A375 (cell line): ENCODE results near the gene TACC3.

- RAMPAGE, long total RNA, result no peak
These were observed 750 bp downstream of the FGFRL1 start for GRCh38 chr4:1011920-1012832.

- RAMPAGE, long total RNA, result no peak
These were observed 3.1 kb downstream of the FGFRL1 start for GRCh38 chr4:1014316-1015145.

DNA sequence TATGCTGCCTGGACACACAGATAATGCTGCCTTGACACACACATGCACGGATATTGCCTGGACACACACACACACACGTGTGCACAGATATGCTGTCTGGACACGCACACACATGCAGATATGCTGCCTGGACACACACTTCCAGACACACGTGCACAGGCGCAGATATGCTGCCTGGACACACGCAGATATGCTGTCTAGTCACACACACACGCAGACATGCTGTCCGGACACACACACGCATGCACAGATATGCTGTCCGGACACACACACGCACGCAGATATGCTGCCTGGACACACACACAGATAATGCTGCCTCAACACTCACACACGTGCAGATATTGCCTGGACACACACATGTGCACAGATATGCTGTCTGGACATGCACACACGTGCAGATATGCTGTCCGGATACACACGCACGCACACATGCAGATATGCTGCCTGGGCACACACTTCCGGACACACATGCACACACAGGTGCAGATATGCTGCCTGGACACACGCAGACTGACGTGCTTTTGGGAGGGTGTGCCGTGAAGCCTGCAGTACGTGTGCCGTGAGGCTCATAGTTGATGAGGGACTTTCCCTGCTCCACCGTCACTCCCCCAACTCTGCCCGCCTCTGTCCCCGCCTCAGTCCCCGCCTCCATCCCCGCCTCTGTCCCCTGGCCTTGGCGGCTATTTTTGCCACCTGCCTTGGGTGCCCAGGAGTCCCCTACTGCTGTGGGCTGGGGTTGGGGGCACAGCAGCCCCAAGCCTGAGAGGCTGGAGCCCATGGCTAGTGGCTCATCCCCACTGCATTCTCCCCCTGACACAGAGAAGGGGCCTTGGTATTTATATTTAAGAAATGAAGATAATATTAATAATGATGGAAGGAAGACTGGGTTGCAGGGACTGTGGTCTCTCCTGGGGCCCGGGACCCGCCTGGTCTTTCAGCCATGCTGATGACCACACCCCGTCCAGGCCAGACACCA is 14.7 kb downstream of the FGFRL1 start:
- RAMPAGE, long total RNA, result no peak

- RAMPAGE, long total RNA, result no peak
These were observed 30.9 kb downstream of the RNF212 start for GRCh38 chr4:1082154-1083156.

- RAMPAGE, long total RNA, result no peak
These were observed 7.6 kb downstream of the RNF212 start for GRCh38 chr4:1105789-1106065.

DNA sequence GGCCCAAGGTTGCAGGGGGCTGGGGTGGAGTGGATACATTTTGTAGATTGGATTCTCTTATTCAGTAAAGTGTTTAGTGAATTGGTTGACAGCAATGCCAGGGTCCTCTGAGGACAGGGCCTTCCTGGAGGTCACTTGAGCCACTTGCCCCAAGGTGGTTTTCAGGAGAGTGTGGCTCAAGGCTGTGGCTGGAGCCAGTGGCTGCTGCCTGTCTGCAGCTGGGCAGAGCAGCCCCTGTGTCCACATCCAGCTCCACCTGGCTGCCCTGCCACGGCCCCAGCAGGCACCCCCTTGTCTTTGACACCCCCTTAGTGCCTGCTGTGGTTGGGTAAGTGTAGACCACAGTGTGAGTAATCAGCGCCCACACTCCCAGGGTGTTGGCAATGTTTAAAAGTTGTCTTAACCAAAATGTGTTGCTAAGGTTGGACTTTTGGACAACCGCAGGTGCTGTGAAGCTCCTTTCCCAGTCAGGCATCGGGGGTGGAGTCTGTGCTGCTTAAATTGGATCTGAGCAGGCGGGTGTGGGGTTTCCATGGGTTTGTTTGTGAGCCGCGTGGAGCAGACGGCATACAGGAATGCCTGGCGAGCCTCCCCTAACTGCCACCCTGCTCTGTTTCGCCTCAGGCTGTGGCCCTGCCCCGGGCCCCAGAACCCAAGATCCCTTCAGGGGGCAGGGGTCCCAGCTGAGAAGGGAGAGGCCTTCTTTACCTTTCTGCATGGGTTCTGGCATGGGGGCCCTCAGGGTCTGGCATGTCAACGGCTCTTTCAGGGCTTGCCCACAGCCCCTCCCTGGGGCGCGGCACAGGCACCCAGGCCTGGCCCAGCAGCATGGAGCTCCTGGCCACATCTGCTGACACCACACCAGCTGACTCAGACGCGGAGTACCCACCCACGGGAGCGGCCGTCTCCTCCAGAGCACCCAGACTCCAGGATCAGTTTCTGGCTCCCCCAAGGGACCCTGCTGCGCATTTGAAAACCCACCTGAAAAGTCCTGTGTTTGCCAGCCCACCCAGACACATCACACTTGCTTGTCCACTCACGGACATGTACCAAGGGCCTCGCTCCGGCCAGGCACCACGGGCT is 4.9 kb upstream of the SPON2 start:
- RAMPAGE, long total RNA, result no peak

DNA sequence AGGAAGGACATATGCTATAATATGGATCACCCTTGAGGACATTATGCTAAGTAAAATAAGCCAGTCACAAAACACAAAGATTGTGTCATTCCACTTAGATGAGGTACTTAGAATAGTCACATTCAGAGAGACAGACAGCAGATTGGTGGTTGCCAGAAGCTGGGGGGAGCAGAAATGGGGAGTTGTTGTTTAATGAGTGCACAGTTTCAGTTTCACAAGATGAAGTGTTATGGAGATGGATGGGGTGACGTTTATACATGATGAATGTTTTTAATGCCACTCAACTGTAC is 14.8 kb upstream of the SPON2 start:
- RAMPAGE, long total RNA, result no peak

DNA sequence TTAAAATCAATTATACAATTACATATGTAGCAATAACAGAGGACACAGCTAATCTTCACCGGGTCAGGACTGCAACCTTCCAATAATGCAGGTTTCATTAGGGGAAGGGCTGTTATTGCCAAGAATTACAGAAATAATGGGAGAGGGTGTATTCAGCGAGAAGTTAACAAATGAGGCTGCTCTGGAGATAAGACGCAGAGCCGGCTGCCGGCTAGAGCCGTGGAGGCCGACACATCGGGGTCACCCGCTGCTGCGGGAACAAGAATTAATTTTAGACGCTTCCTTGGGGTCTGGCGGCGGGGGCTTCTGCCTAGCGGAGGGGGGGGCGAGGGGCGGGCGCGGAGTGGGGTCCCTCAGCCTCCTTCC is 113.5 kb upstream of the NKX1-1 start:
- RAMPAGE, long total RNA, result no peak

GRCh38 chr4:1685773-1686313 is 1.7 kb upstream of the FAM53A start:
- RAMPAGE, long total RNA, result no peak

DNA sequence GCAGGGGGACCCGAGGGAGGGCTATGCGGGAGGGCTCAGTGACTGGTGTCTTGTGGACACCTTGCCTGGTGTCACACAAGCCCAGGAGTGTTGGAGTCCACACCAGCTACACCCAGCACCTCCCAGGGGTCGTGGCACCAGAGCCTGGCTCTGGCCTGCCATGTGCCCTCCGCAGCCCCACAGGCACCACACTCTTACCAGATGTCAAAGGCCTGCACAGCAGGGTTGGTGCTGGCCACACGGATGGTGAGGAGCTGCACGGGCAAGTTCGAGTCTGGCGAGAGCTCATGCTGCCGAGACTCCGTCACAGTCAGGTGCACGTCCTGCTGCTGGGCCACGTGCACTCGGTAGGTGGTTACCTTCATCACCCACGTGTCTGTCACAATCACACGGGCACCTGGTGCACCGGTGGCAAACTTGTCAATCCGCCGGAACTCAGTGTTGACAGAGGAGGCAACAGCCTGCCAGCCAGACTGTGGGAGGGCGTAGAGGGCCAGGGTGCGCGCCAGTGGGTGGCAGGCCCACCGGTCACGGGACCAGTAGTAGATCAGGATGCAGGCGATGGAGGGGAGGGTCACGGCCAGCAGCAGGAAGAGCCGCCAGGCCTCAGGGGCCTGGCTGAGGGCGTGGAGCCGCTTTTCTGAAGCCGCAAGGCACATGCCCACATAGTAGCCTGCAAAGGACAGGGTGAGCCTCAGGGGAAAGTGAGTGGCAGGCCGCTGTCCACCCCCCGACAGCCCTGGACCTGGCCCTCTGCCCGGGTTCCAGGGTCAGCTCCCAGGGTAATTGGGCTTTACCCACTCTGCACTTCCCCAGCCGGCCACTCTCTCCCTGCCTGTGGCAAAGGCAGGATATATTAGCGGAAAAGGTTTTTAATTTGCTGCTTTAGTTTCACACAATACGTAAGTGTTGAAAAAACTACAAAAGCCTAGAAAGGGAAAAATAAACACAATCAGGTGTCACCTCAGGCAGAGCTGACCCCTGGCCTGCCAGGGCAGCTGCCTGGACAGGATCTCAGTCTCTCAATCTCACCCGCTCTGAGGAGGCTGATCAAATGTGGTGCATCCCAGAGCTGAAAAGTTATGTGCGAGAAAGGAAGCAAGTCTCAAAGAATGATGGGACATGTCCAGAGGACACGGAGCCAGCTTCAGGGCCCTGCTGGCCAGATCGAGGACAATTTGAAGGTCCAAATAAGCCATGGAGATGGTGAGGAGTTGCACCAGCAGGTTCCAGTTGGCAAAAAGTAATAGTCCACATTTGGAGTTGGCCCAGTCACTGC is 2.7 kb downstream of the TMEM129 start:
- RAMPAGE, long total RNA, result no peak

DNA sequence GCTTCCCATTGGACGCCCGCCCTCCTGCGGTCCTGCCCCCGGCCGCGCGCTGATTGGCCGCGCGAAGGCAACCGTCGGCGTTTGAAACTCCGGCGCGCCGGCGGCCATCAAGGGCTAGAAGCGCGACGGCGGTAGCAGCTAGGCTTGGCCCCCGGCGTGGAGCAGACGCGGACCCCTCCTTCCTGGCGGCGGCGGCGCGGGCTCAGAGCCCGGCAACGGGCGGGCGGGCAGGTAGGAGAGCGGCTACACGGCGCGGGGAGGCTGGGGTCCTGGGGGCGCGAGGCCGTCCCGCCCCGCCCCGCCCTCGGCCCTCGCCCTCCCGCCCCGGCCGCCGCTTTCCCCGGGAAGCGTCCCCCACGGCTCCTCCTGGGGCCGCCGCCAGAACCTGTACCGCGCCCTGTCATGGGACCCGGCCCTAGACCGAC is at the start of gene TACC3:
TSS of gene TACC3 (plus strand) at position 109 of the 425 bp plus-strand sequence.
- RAMPAGE, long total RNA, result no peak

DNA sequence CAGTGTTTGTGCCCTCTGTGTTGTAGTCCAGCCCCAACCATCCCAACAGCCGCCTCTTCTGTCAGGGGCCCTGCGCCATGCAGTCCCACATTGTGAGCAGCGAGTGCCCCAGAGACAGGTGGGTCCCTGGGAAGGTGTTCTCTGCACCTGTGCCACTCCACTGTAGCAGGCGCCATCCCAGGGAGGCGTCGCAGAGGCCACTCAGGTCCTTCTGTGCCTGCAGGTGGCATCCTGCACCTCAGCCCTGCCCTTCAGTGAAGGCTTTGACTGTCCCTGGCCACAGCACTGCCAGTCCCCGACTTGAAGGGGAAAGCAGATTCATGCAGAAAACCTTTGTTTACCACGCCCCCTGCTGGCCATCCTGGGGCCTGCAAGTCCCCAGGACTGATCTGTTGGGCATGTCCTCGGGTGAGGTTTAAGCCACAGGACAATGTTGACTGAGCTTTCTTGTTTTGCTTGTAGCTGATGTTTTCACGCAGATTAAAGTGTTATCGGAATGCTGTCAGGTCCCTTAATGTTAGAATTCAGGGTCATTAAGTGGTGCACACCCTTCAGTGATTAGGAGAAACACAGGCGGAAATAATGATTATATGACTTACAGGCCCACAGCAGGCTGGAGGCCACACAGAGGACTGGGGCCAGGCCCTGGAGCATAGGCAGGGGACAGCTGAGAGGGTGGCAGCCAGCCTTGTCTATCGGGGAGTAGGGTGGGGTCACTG is 4.9 kb downstream of the TACC3 start:
- RAMPAGE, long total RNA, result no peak

- RAMPAGE, long total RNA, result no peak
These were observed 15.2 kb upstream of the FGFR3 start for GRCh38 chr4:1777597-1778596.

- RAMPAGE, long total RNA, result no peak
These were observed 6.9 kb upstream of the NSD2 start for GRCh38 chr4:1864202-1864849.

- RAMPAGE, long total RNA, result no peak
These were observed 3.1 kb downstream of the NSD2 start for GRCh38 chr4:1874236-1874708.

- RAMPAGE, long total RNA, result no peak
These were observed 59.3 kb downstream of the NSD2 start for GRCh38 chr4:1930573-1930899.

DNA sequence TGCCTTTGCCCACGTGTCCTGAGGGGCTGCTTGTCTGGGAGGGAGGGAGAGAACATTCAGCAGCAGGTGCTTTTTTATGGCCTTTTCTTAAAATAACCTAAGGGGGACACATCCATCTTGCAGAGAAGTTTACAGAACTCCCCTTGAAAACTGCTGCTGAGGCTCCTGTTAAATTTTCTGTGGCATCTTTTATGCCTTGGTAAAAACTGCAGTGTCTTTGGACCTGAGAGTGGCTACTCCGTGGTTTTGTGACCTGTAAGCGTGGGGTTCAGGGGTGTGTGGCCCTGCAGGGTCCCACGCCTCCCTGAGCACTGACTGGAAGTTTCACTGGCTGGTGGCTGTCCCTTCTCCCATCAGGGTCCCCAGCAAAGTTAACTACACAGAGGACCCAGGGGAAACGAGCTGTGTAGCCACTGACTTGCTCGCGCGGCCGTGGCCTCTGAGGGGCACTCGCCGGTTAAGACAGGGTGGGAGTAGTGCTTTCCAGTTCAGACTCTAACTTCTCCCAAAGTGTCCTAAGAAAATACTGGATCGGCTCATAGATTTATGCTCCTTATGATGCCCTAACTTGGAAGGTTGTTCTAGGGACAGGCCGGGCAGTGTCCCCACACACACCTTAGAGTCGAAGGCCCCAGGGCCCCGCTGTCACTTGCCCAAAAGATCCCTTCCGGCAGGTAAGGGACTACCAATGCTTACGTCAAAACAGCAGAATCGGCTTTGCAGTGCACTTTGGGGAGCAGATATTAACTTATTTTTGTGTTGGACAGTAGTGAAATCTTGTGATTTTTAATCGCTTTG is 28.2 kb downstream of the NELFA start:
- RAMPAGE, long total RNA, result no peak

DNA sequence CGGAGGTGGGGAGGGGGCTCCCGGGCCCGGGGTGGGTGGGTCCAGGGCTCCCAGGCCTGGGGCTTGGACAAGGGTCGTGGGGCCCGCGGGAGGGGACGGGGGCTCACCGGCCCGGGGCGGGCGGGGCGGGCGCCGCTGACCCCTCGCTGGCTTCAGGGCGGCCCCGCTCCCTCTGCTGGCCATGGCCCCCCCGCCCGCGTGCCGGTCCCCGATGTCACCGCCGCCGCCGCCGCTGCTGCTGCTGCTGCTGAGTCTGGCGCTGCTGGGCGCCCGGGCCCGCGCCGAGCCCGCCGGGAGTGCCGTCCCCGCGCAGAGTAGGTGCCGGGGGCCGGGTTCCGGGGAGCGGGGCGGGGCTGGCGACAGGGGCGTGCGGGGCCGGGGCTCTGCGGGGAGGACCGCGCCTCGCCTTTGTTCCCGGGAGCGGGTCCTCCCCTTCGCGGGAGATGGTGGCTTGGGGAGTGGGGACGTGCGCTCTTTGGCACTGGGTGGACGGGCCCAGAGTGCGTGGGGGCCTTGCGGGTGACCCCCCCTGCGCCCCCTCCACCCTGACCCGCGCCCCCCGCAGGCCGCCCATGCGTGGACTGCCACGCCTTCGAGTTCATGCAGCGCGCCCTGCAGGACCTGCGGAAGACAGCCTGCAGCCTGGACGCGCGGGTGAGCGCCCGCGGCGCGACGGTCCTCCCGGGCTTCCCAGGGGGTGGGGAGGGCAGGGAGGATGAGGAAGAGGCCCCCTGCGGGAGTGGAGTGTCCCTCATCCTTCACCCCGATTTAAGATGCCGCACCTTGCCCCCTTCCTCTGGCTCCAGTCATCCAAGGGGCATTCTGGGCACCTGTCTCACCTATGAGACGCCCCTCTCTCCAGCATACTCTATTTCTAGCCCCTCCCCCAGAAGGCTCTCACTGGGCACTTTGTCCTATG is 635 bp downstream of the C4orf48 start:
- RAMPAGE, long total RNA, result no peak

DNA sequence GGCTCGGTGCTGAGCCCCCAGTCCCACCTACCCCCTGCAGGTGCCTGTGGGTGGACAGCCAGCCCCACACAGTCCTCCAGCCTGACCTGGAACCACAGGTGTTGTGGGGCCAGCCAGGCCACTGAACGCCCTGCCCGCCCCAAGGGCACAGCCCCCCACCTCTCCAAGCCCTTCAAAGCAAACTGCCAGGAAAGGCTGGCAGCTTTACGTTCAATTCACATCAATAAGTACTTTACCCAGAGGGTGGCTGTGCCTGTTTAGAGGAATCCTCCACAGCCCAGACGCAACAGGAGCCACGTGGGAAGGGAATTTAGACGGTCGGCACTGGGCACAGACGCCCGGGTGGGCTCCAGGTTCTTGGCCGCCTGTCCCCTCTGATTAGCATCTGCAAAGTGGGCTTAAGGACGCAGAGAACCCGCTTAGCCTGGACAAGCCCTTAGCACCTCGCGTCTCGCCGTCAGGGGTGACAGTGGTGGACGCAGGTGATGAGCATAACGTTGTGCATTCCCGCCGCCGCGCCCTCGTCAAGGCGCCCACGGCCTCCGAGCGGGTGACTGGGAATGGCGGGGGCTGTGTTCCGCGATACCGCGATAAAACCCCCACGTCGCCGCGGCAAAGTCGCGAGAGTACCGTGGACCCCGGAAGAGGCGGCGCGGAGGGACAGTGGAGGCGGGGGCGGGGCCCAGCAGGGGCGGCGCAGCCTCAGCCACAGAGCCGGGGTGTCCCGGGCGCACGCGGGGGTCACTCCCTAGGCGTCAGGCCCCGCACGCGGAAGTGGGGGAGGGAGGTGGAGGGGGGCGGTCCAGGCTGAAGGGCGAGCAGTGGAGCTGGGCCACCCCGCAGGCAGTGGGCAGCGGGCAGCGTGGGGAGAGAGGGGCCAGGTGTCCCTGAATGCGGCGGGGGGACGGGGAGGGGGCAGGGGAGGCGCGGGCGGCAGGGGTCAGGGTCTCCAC is 53.9 kb downstream of the ZFYVE28 start:
- RAMPAGE, long total RNA, result no peak

DNA sequence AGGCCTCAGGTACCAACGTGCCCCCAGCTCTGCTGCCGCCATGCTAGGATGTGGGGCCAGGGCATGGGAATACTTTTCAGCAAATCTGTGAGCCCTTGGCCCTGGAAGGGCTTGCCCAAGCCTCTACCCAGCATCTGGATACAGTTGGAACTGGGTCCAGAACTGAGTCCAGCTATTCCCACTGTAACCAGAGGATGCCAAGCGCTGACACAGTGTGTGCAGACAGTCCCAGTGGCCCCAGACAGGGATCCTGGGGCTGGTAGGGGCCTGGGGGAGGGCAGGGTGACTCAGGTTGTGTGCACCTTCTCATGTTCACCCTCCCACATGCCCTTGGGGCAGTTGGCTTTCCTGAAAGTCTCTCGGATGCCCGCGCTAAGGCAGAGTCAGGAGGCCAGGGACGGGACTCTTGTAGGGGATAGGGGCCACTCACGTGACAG is 23.8 kb upstream of the FAM193A start:
- RAMPAGE, long total RNA, result no peak